Measurements from ENCODE around the genes TNFRSF6B, PRPF6 and SOX18.

DNA sequence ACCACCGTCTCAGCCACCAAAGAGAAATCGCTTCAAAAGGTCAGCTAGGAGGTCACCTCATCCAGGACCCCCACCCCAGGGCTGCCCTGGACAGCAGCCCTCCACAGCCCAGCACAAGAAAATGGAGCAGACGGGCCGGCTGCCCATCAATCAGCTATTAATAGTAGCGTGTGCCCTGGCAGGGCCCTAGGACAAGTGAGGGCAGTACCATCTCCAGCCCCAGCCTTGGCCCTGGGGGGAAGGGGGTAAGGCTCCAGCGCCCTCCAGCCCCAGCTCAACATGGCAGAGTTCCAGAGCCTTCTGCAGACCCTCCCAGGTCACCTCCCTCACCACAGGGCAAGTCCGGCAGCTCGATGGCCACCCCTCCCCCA lies 1.8 kb downstream of the EEF1A2 start:
- PRO-cap, result no peak

DNA sequence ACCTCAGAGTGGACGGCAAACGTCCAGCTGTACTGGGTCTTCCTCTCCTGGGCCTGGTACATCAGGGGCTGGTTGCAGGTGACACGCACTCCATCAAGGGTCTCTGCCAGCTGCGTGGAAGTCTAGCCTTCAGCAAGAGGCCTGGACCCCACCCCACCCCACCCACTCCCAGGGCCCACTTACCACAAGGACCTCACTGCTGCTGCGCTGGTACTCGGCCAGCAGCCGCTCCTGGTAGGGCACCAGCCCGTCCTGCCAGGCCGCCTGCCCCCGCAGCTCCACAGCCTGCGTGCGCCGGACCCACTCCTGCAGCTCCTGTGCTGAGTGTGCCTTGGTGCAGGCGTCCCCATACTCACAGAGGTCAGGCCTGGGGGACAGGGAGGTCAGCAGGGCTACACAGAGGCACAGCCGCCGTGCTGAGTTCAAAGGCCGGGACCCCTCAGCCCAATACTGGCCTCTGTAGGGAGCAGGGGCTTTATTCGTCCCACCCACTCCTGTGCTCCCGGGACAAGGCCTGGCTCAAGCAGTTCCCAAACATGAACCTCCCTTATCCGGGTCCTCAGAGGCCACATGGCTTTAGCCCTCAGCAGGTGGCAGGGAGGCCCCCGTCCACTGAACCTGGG lies 3.4 kb downstream of the HELZ2 start:
- PRO-cap, result no peak

- PRO-cap, result no peak
These were observed 14.1 kb upstream of the HELZ2 start for GRCh38 chr20:63588074-63588648.

DNA sequence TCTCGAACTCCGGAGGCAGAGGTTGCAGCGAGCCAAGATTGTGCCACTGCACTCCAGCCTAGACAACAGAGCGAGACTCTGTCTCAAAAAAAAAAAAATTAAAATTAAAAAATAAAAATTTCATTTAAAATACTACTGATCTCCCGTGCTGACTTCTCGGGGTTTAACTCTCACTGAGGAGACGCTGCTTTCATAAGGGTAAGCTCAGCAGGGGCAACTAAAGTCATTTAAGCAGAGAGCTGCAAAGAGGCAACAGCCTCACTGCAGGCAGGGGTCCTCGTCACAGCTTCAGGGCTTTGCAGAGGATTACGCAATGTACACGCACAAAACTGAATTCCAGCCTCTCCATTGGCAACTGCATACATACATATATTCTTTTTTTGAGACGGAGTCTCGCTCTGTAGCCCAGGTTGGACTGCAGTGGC lies 2.5 kb downstream of the GMEB2 start:
- PRO-cap, result no peak

- PRO-cap, result no peak
These were observed 1.1 kb downstream of the GMEB2 start for GRCh38 chr20:63625631-63626422.

DNA sequence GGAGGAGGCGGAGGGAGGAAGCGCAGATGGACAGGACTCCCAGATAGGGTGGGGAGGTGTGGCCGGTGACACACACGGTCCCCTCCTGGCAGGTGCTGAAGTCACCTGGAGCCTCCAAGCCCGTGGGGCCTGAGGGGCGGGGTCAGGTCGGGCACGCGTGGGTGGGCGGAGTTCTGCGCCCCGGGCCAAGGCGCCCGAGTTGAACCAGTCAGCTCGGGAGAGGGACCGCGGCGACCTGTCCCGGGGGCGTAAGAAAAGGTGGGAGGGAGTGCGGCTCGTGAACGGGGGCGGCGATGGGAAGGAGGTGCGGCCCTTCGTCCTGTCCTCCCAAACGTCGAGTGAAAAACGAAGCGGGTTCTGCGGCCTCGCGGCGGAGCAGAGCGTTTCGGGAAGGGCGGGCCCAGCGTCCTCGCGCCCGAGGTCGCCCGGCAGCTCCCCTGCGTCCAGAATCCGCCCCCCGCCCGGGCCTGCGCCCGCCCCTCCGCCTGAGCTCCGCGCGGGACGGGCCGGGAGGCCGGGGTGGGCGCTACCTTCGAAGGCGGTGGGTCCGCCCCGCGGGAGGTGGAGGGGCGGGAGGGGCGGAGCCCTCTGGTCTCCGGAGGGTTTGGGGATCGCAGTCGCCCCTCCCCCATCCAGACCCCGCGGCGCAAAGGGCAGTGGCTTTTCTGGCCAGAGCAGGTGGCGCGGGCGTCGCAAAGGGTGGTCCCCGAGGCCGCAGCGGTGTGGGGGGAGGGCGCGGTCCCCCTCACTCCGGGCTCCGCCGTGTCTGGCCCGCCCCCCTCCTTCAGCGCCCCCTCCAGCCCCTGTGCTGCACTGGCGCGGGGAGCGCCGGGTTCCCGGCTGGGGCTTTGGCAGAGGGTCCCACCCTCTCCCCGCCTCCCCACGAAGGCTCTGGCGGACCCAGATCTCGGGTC lies 924 bp downstream of the STMN3 start:
- PRO-cap, result no peak

GRCh38 chr20:63696113-63697058 lies at the start of gene TNFRSF6B:
TNFRSF6B (plus strand) TSS chr20:63696652.
- PRO-cap, result no peak

DNA sequence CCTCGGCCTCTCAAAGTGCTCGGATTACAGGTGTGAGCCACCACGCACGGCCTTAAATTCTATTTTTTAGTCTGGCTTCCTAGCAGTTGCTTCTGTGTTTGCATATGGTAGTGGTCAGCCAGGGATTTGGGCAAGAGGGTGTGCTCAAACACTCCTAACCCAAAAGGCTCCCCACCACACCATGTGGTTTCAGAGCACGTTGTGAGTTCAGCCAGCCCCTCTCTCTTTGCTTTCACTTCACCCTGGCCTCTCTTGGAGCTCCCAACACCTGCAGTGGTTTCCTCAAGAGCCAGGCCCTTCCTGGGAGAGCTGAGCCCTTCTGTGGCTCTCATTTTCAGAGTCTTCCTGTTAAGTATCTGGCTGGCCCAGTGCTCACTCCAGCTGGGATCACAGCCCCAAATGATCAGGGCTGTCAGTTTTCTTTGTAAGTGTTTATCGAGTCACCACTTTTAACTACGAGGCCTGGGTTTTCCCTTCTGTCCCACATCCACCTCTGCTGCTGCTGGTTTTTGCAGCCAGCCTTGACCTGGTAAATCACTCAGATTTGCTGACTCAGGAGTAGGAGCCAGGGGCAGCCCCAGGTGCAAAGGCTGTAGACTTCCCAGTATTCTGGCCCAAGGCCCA lies 8.1 kb upstream of the LIME1 start:
- PRO-cap, result no peak

- PRO-cap, result no peak
These were observed 515 bp downstream of the SLC2A4RG start for GRCh38 chr20:63739961-63740620.

DNA sequence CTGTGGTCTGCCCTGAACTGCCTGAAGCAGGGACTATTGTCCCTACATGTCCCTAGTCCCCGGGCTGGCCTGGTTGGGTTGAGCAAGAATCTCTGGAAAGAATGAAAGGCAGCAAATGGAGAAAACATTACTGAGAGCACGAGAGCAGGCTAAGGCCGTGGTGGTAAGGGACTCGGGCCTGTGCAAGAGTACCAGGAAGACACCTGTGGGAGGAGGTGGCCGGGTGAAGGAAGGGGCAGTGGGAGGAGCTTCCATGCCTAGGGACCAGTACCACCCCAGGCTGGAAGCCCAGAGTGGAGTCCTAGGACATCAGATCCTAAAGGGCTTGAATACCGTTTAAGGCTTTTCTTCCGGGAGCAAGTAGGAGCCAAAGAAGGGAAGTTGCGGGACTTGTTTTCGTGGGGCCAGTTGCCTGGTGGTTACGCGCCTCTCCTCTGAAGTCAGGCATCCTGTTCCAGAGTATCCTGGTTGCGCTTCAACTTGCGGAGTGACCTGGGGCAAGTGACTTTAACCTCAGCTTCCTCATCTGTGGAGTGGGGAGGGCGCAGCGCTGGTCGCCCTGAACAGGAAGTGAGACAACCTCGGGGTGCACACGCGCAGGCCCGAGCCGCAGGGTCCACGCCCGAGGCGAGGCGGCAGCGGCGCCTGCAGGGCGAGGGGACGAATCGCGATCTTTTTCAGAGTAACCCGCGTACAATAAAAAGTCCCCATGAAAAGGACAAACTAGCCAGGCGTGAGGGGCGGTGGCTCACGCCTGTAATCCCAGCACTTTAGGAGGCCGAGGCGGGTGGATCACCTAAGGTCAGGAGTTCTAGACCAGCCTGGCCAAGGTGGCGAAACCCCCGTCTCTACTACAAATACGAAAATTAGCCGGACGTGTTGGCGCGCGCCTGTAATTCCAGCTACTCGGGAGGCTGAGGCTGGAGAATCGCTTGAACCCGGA lies 1.1 kb upstream of the TPD52L2 start:
- PRO-cap, result no peak

- PRO-cap, result no peak
These were observed 13.8 kb downstream of the TPD52L2 start for GRCh38 chr20:63878762-63879306.

GRCh38 chr20:63914845-63915360 lies 20.0 kb downstream of the DNAJC5 start:
- PRO-cap, result no peak

DNA sequence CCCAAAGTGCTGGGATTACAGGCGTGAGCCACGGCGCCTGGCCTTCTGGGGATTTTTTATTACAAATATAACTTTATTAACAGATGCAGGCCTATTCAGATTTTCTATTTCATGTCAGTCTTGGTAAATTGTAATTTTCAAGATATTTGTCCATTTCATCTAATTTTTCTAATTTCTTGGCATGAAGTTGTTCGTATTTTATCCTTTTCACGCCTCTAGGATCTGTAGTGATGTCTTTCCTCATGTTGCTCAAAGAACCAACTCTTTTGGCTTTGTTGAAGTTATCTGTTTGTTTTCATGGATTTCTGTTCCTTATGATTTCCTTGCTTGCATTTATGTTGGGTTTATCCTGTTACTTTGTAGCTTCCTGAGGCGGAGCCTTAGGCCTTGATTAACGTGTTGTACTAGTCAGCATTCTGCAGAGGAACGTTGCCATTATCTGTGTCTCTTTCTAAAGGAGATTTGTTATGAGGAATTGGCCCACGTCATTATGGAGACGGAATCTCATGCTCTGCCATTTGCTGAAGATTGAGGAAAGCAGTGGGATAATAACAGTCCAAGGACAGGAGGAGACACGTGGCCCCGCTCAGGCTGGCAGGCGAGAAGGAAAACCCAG lies 30.0 kb downstream of the UCKL1 start:
- PRO-cap, result no peak

- PRO-cap, result unidirectional peak, plus-strand start at chr20:63981124
These were observed at the start of gene PRPF6 for GRCh38 chr20:63980772-63981936. PRPF6 (plus strand) TSS chr20:63981132.

GRCh38 chr20:64041898-64043019 lies 6.3 kb downstream of the C20orf204 start:
- PRO-cap, result no peak

GRCh38 chr20:64049056-64050159 lies at the start of gene SOX18:
SOX18 (minus strand) TSS chr20:64049639.
- PRO-cap, result no peak

DNA sequence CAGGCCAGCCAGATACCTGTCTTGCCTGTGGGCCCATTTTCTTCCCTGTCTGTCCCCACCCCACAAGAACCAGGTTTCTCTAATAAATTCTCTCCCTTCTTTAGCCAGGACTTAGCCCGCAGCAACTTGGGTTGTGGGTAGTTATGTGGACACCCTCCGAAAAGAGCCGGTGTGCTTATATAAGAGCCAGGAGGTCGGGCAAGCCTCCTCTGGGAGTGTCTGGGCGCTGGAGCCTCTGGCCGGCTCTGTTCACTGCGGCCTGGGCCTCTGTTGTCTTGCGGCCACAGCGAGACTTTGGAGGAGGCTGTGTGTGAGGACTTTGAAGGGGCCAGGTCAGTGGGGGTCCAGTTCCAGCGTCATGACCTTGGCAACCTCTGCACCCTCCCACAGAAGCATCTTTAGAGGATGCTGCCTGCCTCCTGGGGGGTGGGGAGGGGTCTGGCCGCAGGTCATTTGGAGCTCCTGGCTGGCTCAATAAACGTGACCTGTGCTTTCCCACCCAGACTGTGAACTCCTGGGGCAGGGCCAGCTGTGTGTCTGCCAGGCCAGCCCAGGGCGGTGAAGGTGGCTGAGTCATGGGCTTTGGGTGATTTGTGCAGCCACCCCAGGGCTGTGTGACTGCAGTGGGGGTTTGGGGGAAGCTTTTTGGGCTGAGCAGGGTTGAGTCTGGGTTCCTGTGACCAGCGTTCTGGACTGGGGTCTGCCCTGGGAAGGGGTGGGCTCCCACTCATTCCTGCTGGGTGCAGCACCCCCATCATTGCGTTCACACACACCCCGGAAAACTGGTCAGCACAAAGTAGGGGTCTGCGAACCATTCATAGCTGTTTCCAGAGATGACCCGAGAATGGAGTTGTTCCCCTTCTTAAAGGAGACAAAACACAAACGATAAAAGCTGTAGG lies 1.3 kb downstream of the TCEA2 start:
- PRO-cap, result no peak

GRCh38 chr20:64071221-64071838 lies 8.0 kb downstream of the RGS19 start:
- PRO-cap, result no peak

GRCh38 chr20:64084463-64085302 lies 485 bp upstream of the LKAAEAR1 start:
- PRO-cap, result no peak

DNA sequence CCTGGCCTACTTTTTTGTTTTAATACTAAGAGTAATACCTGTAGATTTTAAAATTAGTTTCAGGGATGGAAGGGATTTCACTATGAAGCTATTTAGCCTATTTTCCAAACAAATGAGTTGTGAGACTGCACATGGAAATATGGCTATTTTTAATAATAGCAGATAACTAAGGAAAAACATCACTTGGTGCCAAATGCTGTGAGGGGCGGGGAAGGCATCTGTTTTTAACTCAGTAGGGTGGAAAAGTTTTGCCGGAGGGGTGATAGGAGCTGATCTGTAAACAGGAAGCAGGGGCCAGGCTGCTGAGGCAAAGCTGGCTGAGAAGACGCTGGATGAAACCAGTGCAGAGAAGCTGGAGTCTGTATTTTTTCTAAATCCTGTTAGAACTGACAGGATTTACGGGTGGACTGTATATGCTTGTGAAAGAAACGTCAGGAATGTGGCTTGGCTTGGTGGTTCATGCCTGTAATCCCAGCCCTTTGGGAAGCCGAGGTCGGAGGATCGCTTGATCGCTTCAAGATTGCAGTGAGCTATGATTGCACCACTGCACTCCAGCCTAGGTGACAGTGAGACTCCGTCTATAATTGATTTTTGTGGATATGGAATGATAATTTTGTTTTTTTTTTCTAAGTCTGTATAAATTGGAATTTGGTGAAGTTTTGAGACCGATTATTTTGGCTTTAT lies 5.6 kb downstream of the PCMTD2 start:
- PRO-cap, result no peak